K562 (cell line): ENCODE measurements around the genes FMO4, MYOC, C1orf105 and TNFSF4.

GRCh38 chr1:170562525-170563630, 30.9 kb downstream of the GORAB start:
- RAMPAGE, long total RNA = no peak
- RRBS = no CpG with 5 or more reads among the region's 9 CpGs
PRO-cap:
- standard = no peak
- CoPRO, capped RNA only, 2 experiments = no peak in any of the 2 experiments
- CoPRO, capped and uncapped RNA, 2 experiments = no peak in any of the 2 experiments
- CoPRO, uncapped RNA only, 2 experiments = no peak in any of the 2 experiments
CAGE:
- cytosol, long polyA plus RNA = no peak
- long polyA plus RNA = no peak
- nucleolus, long total RNA = no peak
- nucleus, long polyA plus RNA = no peak

GRCh38 chr1:170663317-170663721, 612 bp upstream of the PRRX1 start:
- RAMPAGE, long total RNA = no peak
- RRBS = no CpG with 5 or more reads among the region's 3 CpGs
PRO-cap:
- standard = no peak
- CoPRO, capped RNA only, 2 experiments = no peak in any of the 2 experiments
- CoPRO, capped and uncapped RNA, 2 experiments = no peak in any of the 2 experiments
- CoPRO, uncapped RNA only, 2 experiments = no peak in any of the 2 experiments
CAGE:
- cytosol, long polyA plus RNA = no peak
- long polyA plus RNA = no peak
- nucleolus, long total RNA = no peak
- nucleus, long polyA plus RNA = no peak

- RAMPAGE, long total RNA = no peak
- RRBS = no CpG with 5 or more reads among the region's 6 CpGs
PRO-cap:
- standard = no peak
- CoPRO, capped RNA only, 2 experiments = no peak in any of the 2 experiments
- CoPRO, capped and uncapped RNA, 2 experiments = no peak in any of the 2 experiments
- CoPRO, uncapped RNA only, 2 experiments = no peak in any of the 2 experiments
CAGE:
- cytosol, long polyA plus RNA = no peak
- long polyA plus RNA = no peak
- nucleolus, long total RNA = no peak
- nucleus, long polyA plus RNA = no peak
Observed at GRCh38 chr1:171213825-171214283, 28.8 kb downstream of the FMO2 start.

DNA sequence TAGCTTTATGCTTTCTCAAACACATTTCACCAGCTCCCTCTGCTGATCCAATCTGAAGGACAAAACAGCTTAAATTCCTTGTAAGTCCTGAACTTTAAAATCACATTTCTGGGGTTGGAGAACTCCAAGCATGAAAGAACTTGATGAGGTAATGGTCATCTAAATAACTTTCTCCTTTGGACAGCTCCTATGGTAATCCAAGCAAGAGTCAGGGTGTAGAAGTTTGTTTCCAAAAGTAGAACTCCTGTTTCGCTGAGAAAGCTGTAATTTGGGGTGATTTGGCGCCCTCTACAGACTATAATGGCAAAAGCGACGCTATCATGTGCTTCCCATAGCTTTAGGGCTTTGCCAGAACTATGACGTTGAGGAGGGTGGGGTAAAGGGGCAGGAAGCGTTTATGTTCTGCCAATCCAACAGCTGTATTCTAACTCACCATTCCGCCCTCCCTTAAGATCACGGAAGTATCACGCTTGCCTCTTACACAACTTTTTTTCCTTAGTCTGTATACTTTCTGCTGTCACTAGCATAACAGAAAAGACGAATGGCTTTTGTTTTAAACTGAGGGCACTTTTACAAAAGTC, at the start of gene FMO4:
TSS of gene FMO4 (plus strand) at position 480 of the 581 bp plus-strand sequence.
- RAMPAGE, long total RNA = no peak
- RRBS = no CpG with 5 or more reads among the region's 10 CpGs
PRO-cap:
- standard = no peak
- CoPRO, capped RNA only, 2 experiments = no peak in any of the 2 experiments
- CoPRO, capped and uncapped RNA, 2 experiments = no peak in any of the 2 experiments
- CoPRO, uncapped RNA only, 2 experiments = no peak in any of the 2 experiments
CAGE:
- cytosol, long polyA plus RNA = no peak
- long polyA plus RNA = no peak
- nucleolus, long total RNA = no peak
- nucleus, long polyA plus RNA = no peak

DNA sequence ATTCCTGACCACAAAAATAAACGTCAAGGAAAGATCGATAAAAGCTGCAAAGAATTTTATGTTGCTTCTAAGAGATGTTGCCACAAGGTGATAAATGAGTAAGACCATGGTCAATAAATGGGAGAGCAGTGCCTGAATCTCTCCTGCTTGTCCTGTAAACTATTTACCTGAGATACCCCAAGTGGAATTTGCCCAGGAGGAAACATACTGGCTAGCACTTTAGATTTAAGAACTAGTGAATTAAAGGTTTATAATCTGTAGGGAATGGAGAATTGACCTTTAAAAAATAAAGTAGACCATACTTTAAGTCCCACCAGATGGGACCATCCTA, 70.9 kb downstream of the FMO4 start:
- RAMPAGE, long total RNA = no peak
- RRBS = no CpG with 5 or more reads among the region's 2 CpGs
PRO-cap:
- standard = no peak
- CoPRO, capped RNA only, 2 experiments = no peak in any of the 2 experiments
- CoPRO, capped and uncapped RNA, 2 experiments = no peak in any of the 2 experiments
- CoPRO, uncapped RNA only, 2 experiments = no peak in any of the 2 experiments
CAGE:
- cytosol, long polyA plus RNA = no peak
- long polyA plus RNA = no peak
- nucleolus, long total RNA = no peak
- nucleus, long polyA plus RNA = no peak

DNA sequence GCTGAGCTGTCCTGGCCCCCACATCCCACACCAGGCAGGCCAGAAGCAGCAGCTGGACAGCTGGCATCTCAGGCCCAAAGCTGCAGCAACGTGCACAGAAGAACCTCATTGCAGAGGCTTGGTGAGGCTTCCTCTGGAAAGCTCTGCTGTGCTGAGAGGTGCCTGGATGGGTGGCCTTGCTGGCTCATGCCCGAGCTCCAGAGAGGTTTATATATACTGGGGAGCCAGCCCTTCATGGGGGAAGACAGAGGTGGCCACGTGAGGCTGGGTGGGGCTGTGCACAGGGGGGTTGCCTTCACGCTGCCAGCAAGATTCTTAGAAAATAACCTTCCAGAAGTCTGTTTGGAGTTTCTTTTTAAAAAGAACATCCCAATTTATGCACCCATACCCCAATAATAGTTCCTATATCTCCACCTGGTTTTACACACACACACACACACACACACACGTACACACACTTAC, at the start of gene MYOC:
TSS of gene MYOC (minus strand) at position 186 of the 462 bp plus-strand sequence.
- RAMPAGE, long total RNA = no peak
- RRBS = no CpG with 5 or more reads among the region's 5 CpGs
PRO-cap:
- standard = no peak
- CoPRO, capped RNA only, 2 experiments = no peak in any of the 2 experiments
- CoPRO, capped and uncapped RNA, 2 experiments = no peak in any of the 2 experiments
- CoPRO, uncapped RNA only, 2 experiments = no peak in any of the 2 experiments
CAGE:
- cytosol, long polyA plus RNA = no peak
- long polyA plus RNA = no peak
- nucleolus, long total RNA = no peak
- nucleus, long polyA plus RNA = no peak

DNA sequence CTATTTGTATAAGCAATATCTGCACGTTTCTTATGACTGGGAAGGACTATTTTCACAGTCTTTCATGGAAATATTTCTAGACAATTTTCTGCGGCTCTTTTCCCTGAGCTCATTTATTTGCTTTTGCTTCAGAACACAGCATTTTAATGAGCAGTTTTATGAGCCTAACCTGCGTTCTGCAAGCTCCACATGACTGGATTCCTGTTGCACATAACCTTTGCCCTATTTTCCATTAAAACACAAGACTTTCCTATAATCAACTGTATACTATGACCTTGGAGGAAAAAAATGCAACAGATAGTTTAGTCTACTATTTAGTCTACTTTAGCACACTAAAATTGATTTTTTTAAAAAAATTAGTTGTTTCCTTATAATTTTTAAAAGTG, 60.8 kb upstream of the C1orf105 start:
- RAMPAGE, long total RNA = no peak
- RRBS = no CpG with 5 or more reads among the region's 3 CpGs
PRO-cap:
- standard = no peak
- CoPRO, capped RNA only, 2 experiments = no peak in any of the 2 experiments
- CoPRO, capped and uncapped RNA, 2 experiments = no peak in any of the 2 experiments
- CoPRO, uncapped RNA only, 2 experiments = no peak in any of the 2 experiments
CAGE:
- cytosol, long polyA plus RNA = no peak
- long polyA plus RNA = no peak
- nucleolus, long total RNA = no peak
- nucleus, long polyA plus RNA = no peak

DNA sequence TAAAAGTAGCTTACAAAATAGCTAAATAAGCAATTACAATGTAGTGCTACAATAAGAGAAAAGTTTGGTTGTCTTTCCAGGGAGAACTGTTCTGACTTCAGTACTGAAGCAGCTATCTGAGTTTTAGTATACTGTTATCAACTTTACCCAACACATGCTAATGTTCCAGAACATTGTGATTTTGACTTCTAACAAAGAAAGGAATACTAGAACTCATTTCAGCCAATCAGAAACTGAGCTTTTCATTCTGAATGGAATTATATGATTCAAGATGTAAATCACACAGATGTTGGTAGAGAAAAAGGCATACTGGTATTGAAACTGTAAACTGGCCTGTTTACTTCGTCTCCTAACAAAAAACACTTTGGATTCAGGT, at the start of gene C1orf105:
TSS of gene C1orf105 (plus strand) at position 269 of the 376 bp plus-strand sequence.
- RAMPAGE, long total RNA = no peak
- RRBS = no CpG with 5 or more reads among the region's 1 CpG
PRO-cap:
- standard = no peak
- CoPRO, capped RNA only, 2 experiments = no peak in any of the 2 experiments
- CoPRO, capped and uncapped RNA, 2 experiments = no peak in any of the 2 experiments
- CoPRO, uncapped RNA only, 2 experiments = no peak in any of the 2 experiments
CAGE:
- cytosol, long polyA plus RNA = no peak
- long polyA plus RNA = no peak
- nucleolus, long total RNA = no peak
- nucleus, long polyA plus RNA = no peak

GRCh38 chr1:172449910-172450462, 6.1 kb upstream of the PIGC start:
- RAMPAGE, long total RNA = no peak
- RRBS = no CpG with 5 or more reads among the region's 10 CpGs
PRO-cap:
- standard = no peak
- CoPRO, capped RNA only, 2 experiments = peak in 1 of 2 experiments; most common plus-strand start chr1:172450137 (in 1); most common minus-strand start chr1:172449990 (in 1)
- CoPRO, capped and uncapped RNA, 2 experiments = no peak in any of the 2 experiments
- CoPRO, uncapped RNA only, 2 experiments = no peak in any of the 2 experiments
CAGE:
- cytosol, long polyA plus RNA = no peak
- long polyA plus RNA = no peak
- nucleolus, long total RNA = no peak
- nucleus, long polyA plus RNA = no peak

DNA sequence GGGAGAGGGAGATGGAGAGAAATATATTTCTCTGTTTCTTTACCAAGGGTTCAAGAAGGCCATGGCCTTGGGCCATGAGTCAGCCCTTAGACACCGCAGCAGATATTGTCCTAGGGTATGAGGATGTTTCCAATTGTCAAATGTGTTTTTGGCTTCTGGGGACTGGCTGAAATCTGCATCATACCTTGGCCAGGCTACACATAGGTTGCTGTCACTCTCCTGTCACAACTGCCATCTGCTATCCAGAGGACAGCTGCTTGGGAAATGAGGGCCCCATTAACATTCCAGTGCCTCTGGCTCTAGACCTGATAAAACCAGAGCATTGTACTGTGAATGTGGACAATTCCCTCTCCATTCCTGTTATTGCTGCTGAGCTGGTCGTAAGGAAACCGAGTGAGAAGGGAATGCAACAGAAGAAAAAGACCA, 8.7 kb upstream of the PIGC start:
- RAMPAGE, long total RNA = no peak
- RRBS = no CpG with 5 or more reads among the region's 3 CpGs
PRO-cap:
- standard = no peak
- CoPRO, capped RNA only, 2 experiments = no peak in any of the 2 experiments
- CoPRO, capped and uncapped RNA, 2 experiments = no peak in any of the 2 experiments
- CoPRO, uncapped RNA only, 2 experiments = no peak in any of the 2 experiments
CAGE:
- cytosol, long polyA plus RNA = no peak
- long polyA plus RNA = no peak
- nucleolus, long total RNA = no peak
- nucleus, long polyA plus RNA = no peak

- RAMPAGE, long total RNA = no peak
- RRBS = no CpG with 5 or more reads among the region's 2 CpGs
PRO-cap:
- standard = no peak
- CoPRO, capped RNA only, 2 experiments = no peak in any of the 2 experiments
- CoPRO, capped and uncapped RNA, 2 experiments = no peak in any of the 2 experiments
- CoPRO, uncapped RNA only, 2 experiments = no peak in any of the 2 experiments
CAGE:
- cytosol, long polyA plus RNA = no peak
- long polyA plus RNA = no peak
- nucleolus, long total RNA = no peak
- nucleus, long polyA plus RNA = no peak
Observed at GRCh38 chr1:172500252-172500657, 32.7 kb upstream of the SUCO start.

- RAMPAGE, long total RNA = no peak
- RRBS = no CpG with 5 or more reads among the region's 3 CpGs
PRO-cap:
- standard = no peak
- CoPRO, capped RNA only, 2 experiments = no peak in any of the 2 experiments
- CoPRO, capped and uncapped RNA, 2 experiments = no peak in any of the 2 experiments
- CoPRO, uncapped RNA only, 2 experiments = no peak in any of the 2 experiments
CAGE:
- cytosol, long polyA plus RNA = no peak
- long polyA plus RNA = no peak
- nucleolus, long total RNA = no peak
- nucleus, long polyA plus RNA = no peak
Observed at GRCh38 chr1:172557063-172557999, 24.4 kb downstream of the SUCO start.

DNA sequence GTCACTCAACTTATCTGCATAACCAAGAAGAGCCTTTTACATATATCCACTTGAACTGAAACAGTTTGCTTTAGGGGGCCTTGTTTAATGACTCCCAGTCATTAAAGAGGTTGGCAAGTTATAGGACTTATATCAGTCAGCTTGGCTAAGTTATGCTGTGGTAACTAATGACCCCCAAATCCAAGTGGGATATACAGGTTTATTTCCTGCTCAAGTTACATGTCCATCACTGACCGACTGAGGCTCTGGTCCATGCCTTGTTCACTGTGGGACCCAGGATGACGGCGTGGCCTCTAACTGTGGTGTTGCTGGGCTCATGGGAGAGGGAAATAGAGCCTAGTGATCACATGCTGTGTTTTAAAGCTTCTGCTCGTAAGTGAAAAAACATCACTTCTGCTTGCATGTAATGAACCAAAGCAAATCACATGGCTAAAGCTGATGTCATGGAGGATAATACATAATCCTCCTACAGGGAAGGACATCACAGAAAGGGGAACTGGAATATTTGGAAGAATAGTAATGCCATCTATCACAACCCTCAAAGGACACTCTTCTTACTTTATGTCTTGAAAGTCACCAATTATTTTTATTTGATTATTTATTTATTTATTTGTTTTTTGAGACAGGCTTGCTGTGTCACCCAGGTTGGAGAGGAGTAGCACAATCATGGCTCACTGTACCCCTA, 107.5 kb downstream of the FASLG start:
- RAMPAGE, long total RNA = no peak
- RRBS = no CpG with 5 or more reads among the region's 4 CpGs
PRO-cap:
- standard = no peak
- CoPRO, capped RNA only, 2 experiments = no peak in any of the 2 experiments
- CoPRO, capped and uncapped RNA, 2 experiments = no peak in any of the 2 experiments
- CoPRO, uncapped RNA only, 2 experiments = no peak in any of the 2 experiments
CAGE:
- cytosol, long polyA plus RNA = no peak
- long polyA plus RNA = no peak
- nucleolus, long total RNA = no peak
- nucleus, long polyA plus RNA = no peak

DNA sequence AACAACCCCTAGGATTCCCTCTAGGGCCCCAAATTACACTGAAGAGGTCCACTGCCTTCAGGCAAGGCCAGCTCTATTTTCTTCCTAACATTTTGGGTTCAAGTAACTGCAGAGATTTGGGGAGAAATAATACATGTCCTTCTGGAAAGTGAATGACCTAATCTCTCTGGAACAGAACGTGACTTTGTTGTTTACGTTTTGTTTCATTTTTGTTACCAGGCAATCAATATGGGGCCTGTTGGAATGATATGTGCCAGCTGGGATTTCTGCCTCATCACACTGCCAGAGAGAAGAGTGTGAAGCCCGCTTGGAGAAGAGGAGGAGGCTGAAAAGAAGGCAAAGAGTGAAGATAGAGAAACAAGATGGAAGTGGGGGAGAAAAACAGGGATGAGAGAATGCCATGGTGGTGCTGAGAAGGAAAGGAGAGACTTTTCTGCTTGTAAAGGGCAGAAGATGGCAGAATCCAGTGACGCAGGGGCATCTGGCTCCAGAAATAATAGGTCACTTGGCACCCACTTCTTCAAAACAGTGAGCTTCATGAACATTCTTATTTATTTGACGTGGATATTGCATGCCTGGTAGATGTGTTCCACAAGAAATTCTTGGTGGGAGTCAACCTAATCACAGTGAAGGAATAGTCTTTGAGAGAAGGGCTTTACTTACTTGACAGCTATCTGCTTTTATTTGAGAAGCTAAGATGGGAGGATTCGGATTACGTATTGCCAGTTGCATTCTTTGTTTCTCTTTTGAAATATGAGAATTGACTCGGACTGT, 116.9 kb downstream of the FASLG start:
- RAMPAGE, long total RNA = no peak
- RRBS = no CpG with 5 or more reads among the region's 8 CpGs
PRO-cap:
- standard = no peak
- CoPRO, capped RNA only, 2 experiments = no peak in any of the 2 experiments
- CoPRO, capped and uncapped RNA, 2 experiments = no peak in any of the 2 experiments
- CoPRO, uncapped RNA only, 2 experiments = no peak in any of the 2 experiments
CAGE:
- cytosol, long polyA plus RNA = no peak
- long polyA plus RNA = no peak
- nucleolus, long total RNA = no peak
- nucleus, long polyA plus RNA = no peak

- RAMPAGE, long total RNA = no peak
- RRBS = no CpG with 5 or more reads among the region's 22 CpGs
PRO-cap:
- standard = no peak
- CoPRO, capped RNA only, 2 experiments = no peak in any of the 2 experiments
- CoPRO, capped and uncapped RNA, 2 experiments = no peak in any of the 2 experiments
- CoPRO, uncapped RNA only, 2 experiments = no peak in any of the 2 experiments
CAGE:
- cytosol, long polyA plus RNA = no peak
- long polyA plus RNA = no peak
- nucleolus, long total RNA = no peak
- nucleus, long polyA plus RNA = no peak
Observed at GRCh38 chr1:172986587-172987207, 64.0 kb downstream of the TNFSF18 start.

GRCh38 chr1:173127796-173128430, 77.2 kb upstream of the TNFSF18 start:
- RAMPAGE, long total RNA = no peak
- RRBS = no CpG with 5 or more reads among the region's 7 CpGs
PRO-cap:
- standard = no peak
- CoPRO, capped RNA only, 2 experiments = no peak in any of the 2 experiments
- CoPRO, capped and uncapped RNA, 2 experiments = no peak in any of the 2 experiments
- CoPRO, uncapped RNA only, 2 experiments = no peak in any of the 2 experiments
CAGE:
- cytosol, long polyA plus RNA = no peak
- long polyA plus RNA = no peak
- nucleolus, long total RNA = no peak
- nucleus, long polyA plus RNA = no peak

DNA sequence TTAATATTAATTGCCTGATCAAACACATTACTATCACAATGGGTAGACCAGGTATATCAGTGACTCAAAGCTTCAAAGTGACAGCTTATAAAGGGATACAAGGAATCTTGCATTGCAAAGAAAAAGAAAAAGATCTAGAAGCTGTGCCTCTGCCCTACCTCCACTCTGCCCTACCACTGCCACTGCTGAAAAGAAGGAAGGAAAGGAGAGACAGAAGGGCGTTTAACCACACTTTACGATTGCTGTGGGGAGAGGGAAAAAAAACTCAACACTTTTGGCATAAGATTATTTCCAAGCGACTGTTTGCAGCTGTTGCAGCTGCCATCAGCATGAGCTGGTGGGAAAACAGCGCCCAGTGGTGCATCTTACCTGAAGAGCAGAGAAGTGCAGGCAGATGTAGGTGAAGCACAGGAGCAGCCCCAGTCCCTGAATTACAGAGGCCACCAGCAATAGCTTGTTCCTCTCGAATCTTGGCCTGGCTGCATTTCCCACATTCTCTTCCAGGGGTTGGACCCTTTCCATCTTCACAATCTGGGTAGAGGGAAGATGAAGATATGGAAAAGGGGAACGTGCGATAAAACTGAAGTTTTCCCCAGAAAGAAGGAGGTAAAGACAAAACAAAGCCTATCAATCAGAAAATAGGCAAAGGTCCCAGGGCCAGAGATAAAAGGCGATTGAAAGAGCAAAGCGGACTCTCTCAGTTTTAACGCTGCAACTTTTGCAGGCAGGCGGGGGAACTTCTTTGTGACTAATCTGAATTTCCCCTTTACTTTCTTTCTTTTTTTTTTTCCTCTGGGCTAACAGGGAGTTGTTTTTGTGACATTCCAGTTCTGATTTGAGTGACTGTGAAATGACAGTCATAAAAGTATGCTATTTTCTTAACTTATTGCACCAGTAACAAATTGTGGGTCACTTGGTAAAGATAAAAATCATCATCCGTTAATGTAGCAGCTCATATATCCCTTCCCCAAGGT, at the start of gene TNFSF4:
TSS of gene TNFSF4 (minus strand) at position 677 of the 974 bp plus-strand sequence.
- RAMPAGE, long total RNA = no peak
- RRBS = no CpG with 5 or more reads among the region's 12 CpGs
PRO-cap:
- standard = no peak
- CoPRO, capped RNA only, 2 experiments = no peak in any of the 2 experiments
- CoPRO, capped and uncapped RNA, 2 experiments = no peak in any of the 2 experiments
- CoPRO, uncapped RNA only, 2 experiments = no peak in any of the 2 experiments
CAGE:
- cytosol, long polyA plus RNA = no peak
- long polyA plus RNA = no peak
- nucleolus, long total RNA = no peak
- nucleus, long polyA plus RNA = no peak

- RAMPAGE, long total RNA = no peak
- RRBS = no CpG with 5 or more reads among the region's 5 CpGs
PRO-cap:
- standard = no peak
- CoPRO, capped RNA only, 2 experiments = no peak in any of the 2 experiments
- CoPRO, capped and uncapped RNA, 2 experiments = no peak in any of the 2 experiments
- CoPRO, uncapped RNA only, 2 experiments = no peak in any of the 2 experiments
CAGE:
- cytosol, long polyA plus RNA = no peak
- long polyA plus RNA = no peak
- nucleolus, long total RNA = no peak
- nucleus, long polyA plus RNA = no peak
Observed at GRCh38 chr1:173410042-173410729, 66.9 kb upstream of the PRDX6 start.